ENCODE data around the gene NIPBL.

- RRBS: no CpG with 5 or more reads among the region's 5 CpGs
Measured at GRCh38 chr5:35134152-35134699, 86.5 kb upstream of the AGXT2 start.

GRCh38 chr5:35135273-35135704, 87.5 kb upstream of the AGXT2 start:
- RRBS: no CpG with 5 or more reads among the region's 9 CpGs

- RRBS: no CpG with 5 or more reads among the region's 1 CpG
Measured at GRCh38 chr5:35618564-35619031, 935 bp downstream of the SPEF2 start.

GRCh38 chr5:35672933-35673554, 55.4 kb downstream of the SPEF2 start:
- RRBS: no CpG with 5 or more reads among the region's 1 CpG

DNA sequence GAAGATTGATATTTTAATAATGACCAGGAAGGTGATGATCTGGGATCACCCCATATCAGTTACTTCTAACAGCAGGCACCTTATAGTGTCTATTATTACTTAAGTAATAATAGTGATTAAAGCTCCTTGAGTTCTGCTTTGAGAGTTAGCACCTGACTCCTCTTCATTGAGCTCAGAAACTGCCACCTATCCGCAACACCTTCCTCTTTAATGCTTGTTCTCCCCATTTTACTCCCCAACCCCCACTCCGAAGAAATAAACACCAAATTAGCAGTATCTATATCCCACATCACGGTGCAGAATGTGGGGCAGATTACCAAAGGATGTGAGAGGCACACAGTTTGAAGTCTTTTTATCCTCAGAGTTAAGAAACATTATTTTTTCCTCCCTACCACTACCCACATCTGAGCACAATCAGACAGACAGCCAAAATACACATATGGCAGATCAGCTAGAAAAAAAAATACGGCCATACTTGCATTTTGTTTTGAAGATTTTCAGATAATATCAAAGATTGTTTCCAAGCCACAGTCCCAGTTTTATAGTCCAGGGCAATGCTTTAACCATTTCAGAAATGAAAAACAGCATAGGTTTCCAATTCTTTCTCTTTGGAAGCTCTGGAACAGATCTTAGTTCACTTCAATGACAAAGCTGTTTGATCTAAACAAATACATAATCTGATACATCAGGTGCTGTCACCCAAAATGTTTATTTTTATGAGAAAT, 26.1 kb upstream of the IL7R start:
- RRBS: no CpG with 5 or more reads among the region's 4 CpGs

DNA sequence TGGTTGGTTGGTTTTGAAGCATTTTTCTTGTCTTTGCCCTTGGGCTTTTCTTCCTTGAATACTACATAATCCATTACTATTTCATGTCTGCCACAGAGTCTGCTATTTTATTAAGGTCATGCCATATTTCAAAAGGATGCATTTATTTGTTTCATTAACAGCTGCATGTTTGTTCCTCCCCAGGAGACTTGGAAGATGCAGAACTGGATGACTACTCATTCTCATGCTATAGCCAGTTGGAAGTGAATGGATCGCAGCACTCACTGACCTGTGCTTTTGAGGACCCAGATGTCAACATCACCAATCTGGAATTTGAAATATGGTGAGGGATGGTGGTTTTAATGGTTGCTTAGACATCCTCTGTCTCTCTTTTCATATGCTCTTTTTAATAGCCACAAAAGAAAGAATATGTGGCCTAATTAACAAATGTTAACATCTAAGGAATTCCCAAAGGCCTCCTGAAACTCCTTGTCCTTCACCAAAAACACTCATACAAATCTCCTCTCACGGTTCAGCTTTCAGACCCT, 4.0 kb downstream of the IL7R start:
- RRBS: no CpG with 5 or more reads among the region's 2 CpGs

DNA sequence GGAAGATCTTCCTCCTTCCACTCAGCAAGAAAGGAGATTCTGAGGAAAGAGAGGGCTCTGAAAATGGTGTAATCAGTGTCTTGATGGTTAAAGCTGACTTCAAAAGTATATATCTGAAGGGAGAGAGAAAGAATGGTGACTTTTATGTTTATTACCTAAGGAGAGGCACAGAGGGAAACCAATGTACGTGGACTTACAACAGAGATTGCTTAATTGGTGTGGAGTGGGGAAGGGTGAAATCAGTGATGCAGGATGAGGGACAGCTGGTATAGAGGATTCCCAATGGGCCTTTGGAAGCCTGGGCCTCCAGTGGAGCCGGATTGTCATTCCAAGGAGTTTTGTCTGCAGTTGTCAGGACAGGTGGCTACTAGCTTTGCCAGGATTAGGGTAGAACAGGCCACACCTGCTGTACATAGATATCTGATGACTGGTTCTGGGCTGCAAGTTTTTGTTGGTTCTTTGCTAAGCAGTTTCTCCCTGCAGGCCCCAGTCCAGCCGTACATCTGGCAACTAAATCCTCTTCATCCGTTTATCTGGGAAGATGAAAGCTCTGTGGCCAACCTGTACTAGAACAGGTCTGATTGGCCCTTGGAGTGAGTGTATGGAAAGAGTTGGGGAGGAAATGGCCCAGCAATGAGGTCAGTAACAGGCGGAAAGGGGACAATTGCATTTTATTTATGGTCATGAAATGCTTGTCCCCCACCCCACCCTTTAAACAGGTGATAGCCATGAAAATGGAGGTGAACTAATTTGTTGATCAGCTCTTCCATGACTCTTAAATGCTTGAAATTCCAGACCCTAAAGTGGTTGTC, 4.3 kb downstream of the SKP2 start:
- RRBS: no CpG with 5 or more reads among the region's 5 CpGs

DNA sequence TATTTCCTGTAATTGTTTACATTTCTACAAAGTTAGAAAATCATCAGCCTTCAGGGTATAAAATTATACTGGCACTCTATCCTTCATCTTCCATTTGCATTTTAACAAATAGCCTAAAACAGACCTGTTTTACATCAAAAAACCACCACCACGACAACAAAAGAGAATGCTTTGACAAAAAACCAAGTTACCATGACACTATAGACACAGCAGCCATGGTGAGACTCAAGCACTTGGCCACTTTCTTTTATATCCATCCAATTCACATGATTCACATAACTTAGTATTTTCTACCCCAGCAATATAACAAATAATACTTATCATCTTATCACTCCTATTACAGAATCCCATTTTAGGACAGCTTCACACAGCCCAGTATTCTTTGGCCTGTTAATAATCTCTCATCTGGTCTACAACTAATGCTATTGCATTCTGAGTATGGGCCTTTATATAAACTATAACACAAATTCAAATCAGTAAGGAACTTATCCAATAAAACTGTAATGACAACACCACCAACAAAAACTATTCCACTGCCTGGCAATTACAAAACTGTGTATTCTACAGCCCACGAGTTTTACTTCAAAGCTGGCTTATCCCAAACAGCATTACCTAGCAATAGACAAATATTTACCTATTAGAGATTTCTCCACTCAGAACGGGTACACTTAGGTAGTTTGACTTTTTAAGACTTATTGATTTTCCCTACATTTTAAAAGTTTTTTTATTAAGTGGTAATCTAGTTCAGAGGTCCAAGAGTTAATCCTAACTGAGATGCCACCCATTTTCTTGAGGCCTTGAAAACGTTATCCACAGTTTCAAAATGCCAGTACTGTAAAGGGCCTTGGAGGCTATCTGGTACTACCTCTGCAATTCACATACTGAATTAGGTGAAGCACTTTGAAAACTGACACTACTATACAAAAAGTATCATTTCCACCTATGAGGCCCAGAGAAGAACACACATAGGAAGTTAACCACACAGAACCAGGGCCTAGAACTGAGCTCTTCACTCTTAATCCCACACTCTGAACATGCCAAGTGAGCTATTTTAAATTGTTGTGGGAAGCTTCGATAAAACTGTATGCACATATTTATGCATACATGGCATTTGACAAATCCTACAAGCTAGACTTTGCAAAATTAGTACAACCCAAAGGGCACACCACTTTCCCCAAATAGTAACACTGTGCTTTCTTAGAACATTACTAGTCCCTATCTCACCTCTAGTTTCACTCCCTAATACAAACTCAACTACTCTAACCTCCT, 2.4 kb downstream of the NADK2 start:
- RRBS: no CpG with 5 or more reads among the region's 5 CpGs

GRCh38 chr5:36521824-36522192, 84.6 kb upstream of the SLC1A3 start:
- RRBS: 29% methylated on average over 3 of the region's 6 CpGs

GRCh38 chr5:36689095-36689683, 82.8 kb downstream of the SLC1A3 start:
- RRBS: no CpG with 5 or more reads among the region's 9 CpGs

DNA sequence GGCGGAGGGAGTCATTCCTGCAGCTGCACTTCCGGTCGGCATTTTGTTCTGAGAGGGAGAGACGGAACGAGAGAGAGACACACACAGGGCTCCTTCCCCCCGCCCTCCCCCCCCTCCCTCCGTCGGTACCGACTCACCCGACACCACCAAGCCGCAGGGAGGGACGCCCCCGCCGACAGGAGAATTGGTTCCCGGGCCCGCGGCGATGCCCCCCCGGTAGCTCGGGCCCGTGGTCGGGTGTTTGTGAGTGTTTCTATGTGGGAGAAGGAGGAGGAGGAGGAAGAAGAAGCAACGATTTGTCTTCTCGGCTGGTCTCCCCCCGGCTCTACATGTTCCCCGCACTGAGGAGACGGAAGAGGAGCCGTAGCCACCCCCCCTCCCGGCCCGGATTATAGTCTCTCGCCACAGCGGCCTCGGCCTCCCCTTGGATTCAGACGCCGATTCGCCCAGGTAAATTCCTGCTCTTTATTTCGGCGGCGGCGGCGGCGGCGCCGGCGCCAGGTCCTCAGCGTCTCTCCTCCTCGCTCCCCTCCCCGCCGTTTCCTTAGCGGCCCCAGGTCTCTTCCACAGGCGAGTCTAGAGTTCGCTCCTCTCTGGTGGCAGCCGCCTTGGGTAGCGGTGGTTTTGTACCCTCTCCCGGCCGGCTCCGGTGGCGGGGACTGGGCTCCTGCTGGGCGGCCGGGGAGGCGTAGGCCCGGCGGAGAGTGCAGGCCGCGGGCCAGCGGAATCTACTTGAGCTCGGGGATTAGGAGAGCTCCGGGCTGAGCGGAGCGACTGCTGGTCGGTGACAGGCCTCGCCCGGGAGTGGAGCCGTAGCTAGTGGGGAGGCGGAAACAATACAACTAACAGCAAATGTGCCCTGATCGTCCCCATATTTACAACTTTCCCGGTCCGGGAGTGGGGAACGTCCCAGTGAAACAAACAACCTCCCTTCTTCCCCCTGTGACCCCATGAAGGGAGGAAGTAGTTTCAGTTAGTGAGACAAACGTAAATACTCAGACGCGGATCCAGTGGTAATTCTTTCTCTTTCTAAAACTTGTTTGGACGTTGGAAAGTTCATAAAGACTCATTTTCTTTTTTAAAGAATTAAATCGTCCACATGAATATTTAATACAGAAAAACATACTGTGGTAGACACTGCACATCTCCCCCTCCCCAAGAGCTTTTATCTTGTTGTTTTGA, at the start of gene NIPBL:
NIPBL (plus strand) TSS at position 41 of the 1,182 bp plus-strand sequence.
- RRBS: under 1% methylated on average over 21 of the region's 84 CpGs

GRCh38 chr5:36878695-36879231, 2.2 kb downstream of the NIPBL start:
- RRBS: no CpG with 5 or more reads among the region's 12 CpGs

- RRBS: no CpG with 5 or more reads among the region's 3 CpGs
Measured at GRCh38 chr5:36911566-36912146, 35.1 kb downstream of the NIPBL start.

DNA sequence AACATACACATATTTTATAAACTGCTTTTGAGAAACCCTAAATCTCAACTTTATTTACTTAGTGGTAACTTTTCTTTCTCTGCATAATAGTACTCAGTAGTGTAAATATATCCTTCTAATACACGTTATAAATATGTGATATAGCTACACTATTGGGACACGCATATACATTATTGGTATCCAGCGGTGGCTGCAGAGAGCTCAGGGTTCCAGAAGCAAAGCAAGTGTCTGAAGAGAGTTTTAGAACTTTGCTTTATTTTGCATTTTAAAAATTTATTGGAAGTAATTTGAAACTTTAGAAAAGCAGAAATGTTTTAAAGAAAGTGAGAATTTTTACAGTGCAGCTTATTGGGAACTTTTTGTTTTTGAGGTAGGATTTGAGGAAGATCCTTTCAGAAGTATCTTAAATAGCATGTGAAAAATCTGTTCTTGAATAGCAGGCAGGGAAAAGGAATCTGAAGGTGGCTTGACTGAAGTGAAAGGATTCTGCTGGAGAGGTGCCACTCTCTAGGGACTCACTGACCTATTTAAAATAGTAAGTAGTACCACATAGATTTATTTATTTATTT, 68.9 kb downstream of the NIPBL start:
- RRBS: no CpG with 5 or more reads among the region's 3 CpGs

- RRBS: no CpG with 5 or more reads among the region's 3 CpGs
Measured at GRCh38 chr5:36955271-36955870, 78.8 kb downstream of the NIPBL start.

GRCh38 chr5:36970811-36971118, 94.2 kb downstream of the NIPBL start:
- RRBS: no CpG with 5 or more reads among the region's 3 CpGs

DNA sequence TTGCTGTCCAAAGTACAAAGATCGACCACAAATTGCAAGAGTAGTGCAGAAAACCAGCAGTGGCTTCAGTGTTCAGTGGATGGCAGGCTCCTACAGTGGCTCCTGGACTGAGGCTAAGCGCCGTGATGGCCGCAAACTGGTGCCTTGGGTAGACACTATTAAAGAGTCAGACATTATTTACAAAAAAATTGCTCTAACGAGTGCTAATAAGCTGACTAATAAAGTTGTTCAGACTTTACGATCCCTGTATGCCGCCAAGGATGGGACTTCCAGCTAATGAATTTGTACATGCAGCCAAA, 184.6 kb downstream of the CPLANE1 start:
- RRBS: no CpG with 5 or more reads among the region's 7 CpGs

DNA sequence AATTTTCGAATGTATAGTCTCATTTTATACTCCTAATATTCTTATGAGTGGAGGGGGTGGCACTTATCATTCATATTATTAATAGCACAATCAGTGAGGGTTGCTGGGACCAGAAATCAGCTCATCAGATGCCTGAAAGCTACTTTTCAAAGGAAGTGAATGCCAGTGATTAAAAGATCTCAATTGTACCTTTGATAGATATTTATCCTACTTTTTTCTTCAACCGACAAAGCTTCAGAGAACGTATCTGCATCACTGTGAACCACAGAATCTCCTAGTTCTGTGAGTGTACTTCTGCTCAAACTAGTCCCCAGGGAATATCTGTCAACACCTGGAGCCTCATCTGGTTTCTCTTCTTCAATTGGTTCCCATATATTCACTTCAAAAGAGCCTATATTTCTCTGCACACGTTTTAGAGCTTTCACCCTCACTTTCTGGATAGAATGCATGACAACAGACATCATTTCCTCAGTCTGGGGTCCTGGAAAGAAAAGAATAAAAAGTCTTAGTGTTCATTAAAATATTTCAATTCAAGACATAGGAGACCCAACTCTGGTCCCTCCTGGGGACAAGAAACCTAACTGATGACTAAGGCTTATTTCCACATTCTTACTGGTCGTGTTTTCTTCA, 64.5 kb downstream of the CPLANE1 start:
- RRBS: no CpG with 5 or more reads among the region's 5 CpGs

DNA sequence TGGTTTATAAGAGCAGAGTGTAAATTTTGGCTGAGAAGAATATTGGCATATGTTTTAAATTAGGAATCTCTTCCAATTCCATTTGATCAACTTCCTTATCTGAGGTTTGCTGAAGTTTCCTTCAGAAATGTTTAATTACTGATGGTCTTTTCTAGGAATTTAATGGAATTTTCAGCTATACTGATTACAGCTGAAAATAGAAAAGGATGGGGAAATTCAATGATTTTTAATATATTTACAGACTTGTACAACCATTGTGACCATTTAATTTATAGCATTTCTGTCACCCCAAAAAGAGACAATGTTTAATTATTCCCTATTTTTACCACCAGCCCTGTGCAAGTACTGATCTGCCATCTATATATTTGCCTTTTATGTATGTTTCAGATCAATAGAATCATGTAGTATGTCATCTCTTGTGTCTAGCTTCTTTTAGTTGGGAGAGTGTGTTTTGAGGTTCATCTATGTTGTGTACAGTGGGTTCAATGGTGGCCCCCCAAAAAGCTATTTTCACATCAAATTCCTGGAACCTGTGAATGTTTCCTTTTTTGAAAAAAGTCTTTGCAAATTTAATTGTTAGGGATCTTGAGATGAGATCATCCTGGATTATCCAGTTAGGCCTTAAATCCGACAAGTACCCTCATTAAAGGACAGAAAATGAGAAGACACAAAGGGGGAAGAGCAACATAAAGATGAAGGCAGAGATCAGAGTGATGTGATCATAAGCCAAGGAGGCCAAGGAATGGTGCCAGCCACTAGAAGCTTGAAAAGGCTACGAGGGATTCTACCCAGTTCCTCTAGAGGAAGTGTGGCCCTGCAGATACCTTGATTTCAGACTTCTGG, 211.1 kb downstream of the WDR70 start:
- RRBS: no CpG with 5 or more reads among the region's 2 CpGs